ENCODE measurements around the genes ZC3H14, TTC8 and EFCAB11.

DNA sequence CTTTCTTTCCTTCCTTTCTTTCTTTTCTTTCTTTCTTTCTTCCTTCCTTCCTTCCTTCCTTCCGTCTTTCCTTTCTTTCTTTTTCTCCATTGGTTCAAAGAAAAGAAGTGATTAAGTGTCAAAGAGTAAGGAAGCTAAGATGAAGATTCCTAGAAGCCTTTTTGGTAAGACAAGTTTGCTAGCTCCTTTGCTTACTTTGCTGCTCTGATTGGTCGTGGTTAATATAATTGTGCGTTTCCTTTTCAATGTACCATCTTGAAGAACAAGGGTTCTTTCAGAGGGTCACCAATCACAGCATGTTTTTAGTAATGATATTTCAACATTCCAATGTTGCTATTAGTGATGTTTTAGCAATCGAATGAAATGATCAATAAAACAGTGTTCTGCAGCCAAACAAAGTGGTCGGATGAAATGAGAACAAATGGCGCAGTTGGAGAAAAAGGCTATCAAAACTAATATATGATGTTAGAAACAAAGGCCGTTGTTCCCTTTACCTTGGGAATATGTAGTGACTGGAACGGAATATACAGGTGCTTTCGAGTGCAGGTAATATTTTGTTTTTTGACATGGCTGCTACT lies 828.7 kb downstream of the GALC start:
- PRO-cap, result no peak
- RRBS, result no CpG with 5 or more reads among the region's 9 CpGs

GRCh38 chr14:87963260-87963718 lies 29.7 kb downstream of the GALC start:
- PRO-cap, result no peak
- RRBS, result no CpG with 5 or more reads among the region's 2 CpGs

DNA sequence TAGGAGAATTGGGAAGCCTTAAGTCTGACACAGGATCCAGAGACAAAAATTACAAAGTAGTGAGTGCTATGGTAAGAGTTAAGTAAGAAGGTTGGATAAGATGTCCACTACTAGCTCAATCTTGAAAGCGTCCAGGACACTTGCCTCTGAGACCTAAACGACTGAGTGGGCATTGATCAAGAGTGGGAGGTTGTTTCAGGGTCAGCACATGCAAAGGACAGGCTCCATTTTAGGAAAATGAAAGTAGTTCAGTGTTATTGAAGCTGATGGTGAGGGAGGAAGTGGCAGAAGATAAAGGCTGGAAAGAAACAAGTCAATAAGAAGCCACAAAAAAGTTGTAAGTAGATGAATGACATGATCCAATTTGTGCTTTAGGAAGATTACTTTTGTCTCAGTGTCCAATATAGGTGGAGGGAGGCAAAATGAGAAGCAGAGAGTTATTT lies 21.9 kb downstream of the GPR65 start:
- PRO-cap, result no peak
- RRBS, result no CpG with 5 or more reads among the region's 2 CpGs

DNA sequence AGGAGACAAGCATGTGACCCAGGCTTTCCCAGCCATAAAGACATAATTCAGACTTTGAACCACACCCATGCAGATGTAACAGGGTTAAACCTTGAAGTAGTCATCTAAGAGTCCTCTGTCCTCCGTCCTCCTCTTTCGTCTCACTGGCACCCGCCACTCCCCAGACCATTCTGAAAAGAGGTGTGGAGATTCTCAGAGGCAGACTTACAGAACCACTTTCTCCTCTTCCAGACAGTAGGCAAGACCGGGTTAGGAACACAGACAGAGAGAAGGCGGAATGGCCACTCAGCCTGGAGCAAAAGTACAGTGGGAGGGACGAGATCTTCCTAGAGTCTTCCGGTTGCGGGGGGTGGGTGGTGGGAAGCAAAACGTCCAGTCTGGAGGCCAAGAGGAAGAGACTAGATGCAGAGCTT lies 120.6 kb downstream of the KCNK10 start:
- PRO-cap, result no peak
- RRBS, result 87% methylated on average over 4 of the region's 9 CpGs

- PRO-cap, result no peak
- RRBS, result no CpG with 5 or more reads among the region's 6 CpGs
Observed at GRCh38 chr14:88548051-88548797, 6.6 kb downstream of the PTPN21 start.

GRCh38 chr14:88562754-88563739 lies at the start of gene ZC3H14:
Gene ZC3H14, plus strand, starts transcription at chr14:88563037.
- PRO-cap, result bidirectional peak, plus-strand start at chr14:88563065, minus-strand start at chr14:88562924; bidirectional peak, plus-strand start at chr14:88563567, minus-strand start at chr14:88563439
- RRBS, result 3% methylated on average over 35 of the region's 100 CpGs

DNA sequence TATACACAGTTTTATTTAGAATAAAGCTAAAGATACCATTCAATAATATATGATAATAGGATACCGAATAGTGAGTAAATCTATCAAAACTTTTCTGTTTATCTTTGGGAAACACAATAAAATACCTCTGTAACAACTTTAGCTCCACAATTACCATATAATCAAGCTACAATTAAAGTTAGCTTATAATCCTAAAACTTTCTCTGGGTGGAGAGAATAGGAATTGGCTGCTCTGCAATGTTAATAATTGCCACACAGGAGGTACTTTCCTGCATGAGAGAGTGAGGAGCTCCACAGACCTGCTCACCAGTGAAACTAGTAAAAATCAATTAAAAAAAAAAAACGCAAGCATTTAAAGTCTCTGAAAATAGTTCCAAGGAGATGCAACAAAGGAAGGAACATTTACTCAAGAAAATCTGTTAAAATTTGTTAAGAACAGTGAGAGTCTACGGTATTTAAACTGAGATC lies 110.6 kb downstream of the EML5 start:
- PRO-cap, result no peak
- RRBS, result no CpG with 5 or more reads among the region's 3 CpGs

DNA sequence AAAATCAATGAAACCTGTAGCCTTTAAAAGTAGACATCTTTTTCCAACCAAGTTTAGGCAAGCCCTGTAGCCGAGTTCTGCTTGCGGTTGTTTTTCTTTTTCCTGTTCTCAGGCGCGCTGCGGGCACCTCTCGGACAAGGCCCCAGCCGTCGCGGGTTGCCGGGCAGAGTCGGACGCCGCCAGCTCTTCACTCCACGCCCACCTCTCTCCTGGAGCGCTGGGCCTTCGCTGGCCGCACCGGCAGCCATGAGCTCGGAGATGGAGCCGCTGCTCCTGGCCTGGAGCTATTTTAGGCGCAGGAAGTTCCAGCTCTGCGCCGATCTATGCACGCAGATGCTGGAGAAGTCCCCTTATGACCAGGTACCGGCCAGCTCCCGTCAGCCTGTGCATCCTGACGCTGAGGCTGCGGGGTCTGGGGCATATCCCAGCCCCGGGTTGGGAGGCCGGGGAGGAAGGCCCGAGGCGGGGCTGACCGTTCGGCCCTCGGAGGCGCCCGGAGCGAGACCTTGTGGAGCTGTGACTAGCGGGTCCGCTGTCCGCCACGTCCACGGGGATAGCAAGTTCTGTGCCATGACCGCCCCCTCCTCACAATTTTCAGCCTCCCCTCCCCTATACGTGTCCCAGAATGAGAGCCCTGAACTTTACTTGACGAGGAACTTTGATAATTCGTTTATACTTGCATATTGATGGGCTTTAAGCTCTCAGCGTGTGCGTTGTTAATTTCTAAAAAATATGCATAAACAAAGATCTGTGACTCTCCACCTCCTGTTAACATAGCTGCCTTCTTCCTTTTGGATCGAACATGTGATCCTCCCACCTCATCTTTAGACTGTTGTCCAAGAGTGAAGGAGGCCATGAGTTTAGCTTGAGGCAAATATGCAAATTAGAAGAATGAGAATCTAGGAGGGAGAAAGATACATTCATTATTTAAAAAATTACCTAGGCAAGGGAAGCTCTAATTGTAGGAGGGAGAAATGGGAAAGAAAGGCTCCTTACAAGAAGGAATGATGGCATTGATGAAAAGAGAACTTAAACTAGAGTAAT lies at the start of gene TTC8:
TSS of gene TTC8 (plus strand) at position 190 of the 1,044 bp plus-strand sequence.
- PRO-cap, result bidirectional peak, plus-strand start at position 145 of the sequence, minus-strand start outside the sequence
- RRBS, result 3% methylated on average over 23 of the region's 50 CpGs

GRCh38 chr14:88895114-88895539 lies 70.7 kb downstream of the TTC8 start:
- PRO-cap, result no peak
- RRBS, result no CpG with 5 or more reads among the region's 4 CpGs

DNA sequence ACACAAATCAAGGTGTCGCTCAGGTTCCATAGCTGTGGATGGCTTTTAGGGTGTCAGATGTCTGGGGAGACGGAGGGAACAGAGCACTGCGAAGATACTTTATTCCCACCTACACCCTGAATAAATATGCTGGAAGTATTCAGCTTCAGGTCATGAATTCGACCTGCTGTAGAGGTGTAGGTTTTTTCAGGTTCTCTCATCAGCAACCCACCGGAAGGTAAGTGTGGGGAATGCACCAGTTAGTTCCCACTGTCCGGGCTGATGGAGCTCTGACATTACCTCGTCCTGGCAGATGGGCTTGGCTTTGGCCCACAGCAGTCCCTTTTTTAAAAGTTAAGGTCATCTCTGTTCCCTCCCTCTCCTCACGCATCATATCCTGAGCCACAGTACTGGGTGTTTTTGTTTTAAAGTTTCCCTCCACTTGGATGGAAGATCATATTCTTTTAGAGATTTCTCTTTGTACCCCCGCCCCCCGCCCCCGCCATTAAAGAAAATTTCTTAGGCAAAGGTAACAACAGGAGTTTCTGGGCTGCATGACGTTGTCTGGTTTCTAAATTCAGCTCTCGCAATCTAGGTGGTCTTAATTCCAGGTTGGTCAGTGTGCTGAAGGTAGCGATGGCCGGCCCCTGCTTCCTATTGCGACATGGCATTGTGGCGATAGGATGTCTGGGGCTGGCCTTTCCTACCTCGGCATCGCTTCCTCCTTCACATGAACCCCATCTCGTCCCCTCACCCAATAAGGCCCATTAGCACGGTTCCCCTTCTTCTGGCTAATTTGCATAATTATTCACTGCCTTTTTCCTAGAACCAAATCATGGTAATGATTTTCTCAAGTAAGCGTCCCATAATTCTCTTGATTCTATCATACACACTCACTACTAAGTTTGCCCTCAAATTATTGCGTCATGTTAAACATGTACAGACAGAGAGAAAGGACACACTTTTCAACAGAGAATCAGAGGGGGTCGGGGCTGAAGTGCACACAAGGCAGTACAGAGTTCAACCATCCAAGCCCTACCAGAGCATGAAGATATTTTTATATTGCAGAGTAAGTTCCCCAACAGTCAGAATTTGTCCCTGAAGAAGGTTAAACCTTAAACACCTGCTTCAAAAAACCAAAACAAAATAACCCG lies 256.9 kb downstream of the FOXN3 start:
- PRO-cap, result no peak
- RRBS, result no CpG with 5 or more reads among the region's 25 CpGs

- PRO-cap, result no peak
- RRBS, result no CpG with 5 or more reads among the region's 14 CpGs
Observed at GRCh38 chr14:89253746-89254718, 163.0 kb downstream of the FOXN3 start.

- PRO-cap, result no peak
- RRBS, result no CpG with 5 or more reads among the region's 2 CpGs
Observed at GRCh38 chr14:89271129-89271265, 146.0 kb downstream of the FOXN3 start.

GRCh38 chr14:89341198-89341908 lies 75.7 kb downstream of the FOXN3 start:
- PRO-cap, result no peak
- RRBS, result no CpG with 5 or more reads among the region's 10 CpGs

DNA sequence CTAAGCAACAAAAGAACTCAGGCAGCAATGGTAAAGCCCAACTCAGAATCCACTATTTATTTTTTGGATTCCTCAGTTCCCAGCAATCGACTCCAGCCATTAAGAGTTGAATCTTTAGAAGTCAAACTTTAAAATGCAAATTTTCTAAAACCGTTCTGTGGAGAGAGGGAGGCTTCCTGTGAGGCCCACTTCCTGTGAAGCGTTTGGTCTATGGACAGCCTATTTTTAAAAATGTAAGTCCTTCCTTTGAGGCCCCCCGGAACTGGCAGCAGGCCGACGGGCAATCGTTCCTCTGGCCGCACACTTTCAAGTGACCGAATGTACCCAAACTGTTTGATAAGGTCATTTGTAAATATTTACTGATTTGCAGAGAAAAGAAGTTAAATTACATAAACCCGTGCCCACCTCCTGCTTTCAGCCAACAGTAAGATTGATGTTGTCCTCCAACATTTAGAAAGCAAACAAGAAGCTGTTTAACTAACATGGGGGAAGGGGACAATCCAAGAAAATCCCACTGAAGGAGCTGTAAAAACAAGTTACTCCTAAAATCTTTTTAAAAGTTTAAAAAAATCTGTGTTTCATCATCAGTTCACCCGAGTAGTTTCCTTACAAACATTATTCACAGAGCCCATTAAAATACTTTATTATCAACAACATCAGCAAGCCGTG lies 65.5 kb downstream of the FOXN3 start:
- PRO-cap, result unidirectional peak, minus-strand start at position 312 of the sequence
- RRBS, result no CpG with 5 or more reads among the region's 12 CpGs

- PRO-cap, result no peak
- RRBS, result no CpG with 5 or more reads among the region's 17 CpGs
Observed at GRCh38 chr14:89411973-89412735, 4.9 kb downstream of the FOXN3 start.

DNA sequence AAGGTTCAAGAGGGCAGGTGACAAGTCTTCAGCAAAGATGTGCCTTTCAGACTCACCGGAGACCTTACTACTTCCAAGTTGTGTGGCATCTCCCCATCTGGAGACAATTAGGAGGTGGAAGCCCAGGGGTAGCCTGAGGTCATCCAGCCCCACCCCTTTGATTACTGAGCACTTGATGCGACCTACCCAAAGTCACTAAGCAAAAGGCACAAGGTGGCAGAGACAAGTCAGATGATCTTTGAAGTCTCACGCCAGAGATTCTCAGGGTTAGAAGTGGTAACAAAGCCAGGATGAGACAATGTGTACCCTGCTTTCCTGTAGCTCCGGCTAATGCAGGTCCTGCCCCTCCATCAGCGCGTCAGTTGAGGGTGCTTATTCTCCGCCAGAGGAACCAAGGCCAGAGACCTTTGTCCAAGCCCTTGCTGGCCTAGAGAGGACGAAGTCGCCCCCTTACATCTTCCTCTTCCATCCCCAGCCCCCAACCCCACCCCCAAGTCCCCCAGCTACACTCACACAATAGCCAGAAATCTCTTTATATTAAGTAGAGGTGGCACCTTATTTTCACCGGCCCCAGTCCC lies 1.5 kb upstream of the FOXN3 start:
- PRO-cap, result no peak
- RRBS, result no CpG with 5 or more reads among the region's 10 CpGs

GRCh38 chr14:89493649-89494527 lies 76.9 kb upstream of the FOXN3 start:
- PRO-cap, result no peak
- RRBS, result no CpG with 5 or more reads among the region's 13 CpGs

DNA sequence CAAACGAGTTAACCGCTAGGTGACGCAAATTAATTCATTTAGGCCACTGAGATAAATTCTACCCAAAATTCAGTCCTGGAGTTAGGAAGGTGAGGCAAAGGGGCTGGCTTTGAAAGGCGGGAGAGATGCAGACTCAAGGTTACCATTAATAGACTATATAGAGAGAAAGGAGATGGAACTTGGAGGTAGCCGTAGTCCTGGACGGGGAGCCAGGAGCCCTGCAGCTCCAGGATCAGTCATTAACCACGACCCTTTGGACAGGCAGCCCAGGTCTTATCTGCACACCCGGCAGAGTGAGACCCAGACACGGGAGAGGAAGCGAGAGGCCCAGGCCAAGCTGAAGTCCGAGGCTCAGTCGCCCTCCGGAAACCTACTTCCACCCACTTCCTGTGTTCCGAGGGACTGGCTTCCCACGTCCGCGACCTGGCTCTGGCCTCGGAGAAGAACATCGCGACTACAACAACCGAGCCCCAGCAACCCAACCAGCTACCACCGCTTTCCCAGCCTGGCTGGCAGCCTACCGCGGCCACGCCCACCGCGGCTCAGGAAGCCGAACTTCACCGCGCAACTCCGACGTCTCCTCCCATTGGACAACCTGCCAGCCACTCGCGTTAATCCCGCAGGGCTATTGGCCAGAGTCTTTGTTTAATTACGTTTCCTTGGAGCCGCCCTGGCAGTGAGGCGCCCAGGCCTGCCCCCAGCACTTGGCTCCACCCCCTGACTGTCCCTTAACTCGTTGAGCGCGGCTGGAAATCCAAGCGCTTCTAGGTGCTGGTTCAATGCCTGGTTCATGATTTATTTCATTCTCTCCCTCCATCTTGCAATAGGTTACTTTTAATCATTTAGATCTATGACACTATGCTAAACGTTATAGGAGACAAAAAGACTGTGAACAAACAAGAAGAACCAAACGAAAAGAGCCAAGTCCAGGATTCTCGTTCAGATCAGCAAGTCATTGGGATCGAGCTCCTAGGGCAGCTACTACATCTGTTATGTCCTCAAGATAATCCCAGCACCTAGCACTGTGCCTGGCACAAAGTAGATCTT lies at the start of gene EFCAB11:
TSS of gene EFCAB11 (minus strand) at position 519 of the 1,047 bp plus-strand sequence.
- PRO-cap, result bidirectional peak, plus-strand start at position 303 of the sequence, minus-strand start at position 247 of the sequence; bidirectional peak, plus-strand start at position 731 of the sequence, minus-strand start at position 519 of the sequence
- RRBS, result 4% methylated on average over 6 of the region's 46 CpGs

GRCh38 chr14:90278657-90278987 lies 22.3 kb downstream of the PSMC1 start:
- PRO-cap, result no peak
- RRBS, result no CpG with 5 or more reads among the region's 11 CpGs

DNA sequence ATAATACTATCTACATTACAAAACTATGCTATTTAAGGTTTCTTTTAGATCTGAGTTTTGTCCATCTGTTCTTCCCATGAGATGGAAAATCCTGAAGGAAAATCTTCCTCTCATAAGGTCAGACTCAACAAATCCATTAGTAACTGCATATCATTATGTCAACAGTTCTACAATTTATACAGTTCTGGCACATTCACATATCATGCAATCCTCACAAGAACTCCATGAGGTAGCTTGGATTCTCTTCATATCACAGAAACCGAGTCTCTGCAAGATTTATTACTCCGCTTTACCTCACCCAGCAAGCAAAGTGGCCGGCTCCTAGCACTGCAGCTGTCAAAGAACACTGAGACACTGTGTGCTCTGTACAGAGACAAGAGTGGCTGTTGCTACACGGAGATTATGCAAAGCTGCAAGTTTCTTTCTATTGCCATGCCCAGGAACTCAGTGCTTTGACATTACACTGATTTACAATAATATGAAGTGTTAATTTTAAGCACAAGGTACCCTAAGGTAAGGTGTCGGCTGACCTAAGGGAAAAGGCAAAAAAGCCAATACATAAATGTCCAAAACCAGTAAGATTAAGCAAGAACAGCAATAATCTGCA lies 15.4 kb upstream of the CALM1 start:
- PRO-cap, result bidirectional peak, plus-strand start at position 361 of the sequence, minus-strand start at position 348 of the sequence
- RRBS, result no CpG with 5 or more reads among the region's 5 CpGs